A172 (cell line): ENCODE measurements around the genes ATP5PB, ADORA3 and MAGI3.

DNA sequence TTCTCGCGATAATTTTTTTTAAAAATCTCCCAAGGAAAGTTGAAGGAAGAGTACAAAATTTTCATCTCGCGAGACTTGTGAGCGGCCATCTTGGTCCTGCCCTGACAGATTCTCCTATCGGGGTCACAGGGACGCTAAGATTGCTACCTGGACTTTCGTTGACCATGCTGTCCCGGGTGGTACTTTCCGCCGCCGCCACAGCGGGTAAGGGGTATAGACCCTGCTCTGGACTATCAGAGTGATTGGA is at the start of gene ATP5PB:
TSS of gene ATP5PB (plus strand) at position 87 of the 247 bp plus-strand sequence.
- RAMPAGE, long total RNA: start-site peak on the plus strand centred at position 105 of the sequence, 70 bp wide, 3,397 and 3,526 reads in 2 replicates

DNA sequence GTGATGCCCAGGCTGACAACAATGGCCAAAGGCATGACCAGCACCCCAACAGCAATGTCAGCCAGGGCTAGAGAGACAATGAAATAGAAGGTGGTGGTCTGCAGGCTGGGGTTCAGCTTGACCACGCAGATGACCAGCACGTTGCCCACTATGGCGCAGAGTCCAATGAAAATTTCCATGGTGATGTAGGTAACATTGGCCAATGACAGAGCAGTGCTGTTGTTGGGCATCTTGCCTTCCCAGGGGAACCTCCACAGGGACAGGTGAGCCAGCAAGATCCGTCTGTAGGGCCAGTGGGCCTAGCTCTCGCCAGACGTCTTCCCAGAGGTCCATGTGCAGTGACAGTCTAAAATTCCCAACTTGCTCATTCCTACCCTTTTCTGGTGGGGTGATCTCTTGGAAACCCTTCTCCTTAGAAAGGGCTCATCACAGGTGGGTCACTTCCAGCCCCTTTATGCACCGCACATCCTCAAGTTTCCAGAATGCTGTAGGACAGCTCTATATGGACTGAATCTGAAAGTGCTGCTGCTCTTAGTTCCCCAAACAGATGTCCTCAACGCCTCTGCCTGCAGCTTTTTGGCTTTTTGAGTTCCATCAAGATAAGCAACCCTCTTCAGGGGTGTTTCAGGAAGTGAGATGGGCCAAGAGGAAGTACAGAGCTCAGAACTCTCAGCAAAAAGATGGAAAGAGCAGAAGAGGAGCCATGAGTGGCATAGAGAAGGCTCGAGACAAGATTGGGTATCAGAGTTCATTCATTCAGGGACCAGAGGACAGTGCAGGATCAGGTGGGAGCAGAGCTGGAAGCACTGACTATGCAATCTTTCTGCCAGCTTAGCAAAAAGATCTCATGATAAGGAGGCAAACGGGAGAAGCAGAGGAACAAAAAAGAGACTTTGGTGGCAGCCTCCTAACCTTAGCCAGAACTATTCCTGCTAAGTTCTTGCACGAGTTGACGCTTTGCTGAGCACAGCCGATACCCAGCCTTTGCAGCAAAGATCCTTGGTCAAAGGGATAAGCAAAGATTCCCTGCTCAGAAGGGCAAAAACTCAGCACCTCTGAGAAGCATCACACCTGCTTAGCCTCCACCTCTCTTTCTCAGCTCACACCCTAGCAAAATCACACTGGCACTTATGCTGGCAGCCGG is at the start of gene ADORA3:
TSS of gene ADORA3 (minus strand) at position 509 of the 1,144 bp plus-strand sequence.
- RAMPAGE, long total RNA: no peak

- RAMPAGE, long total RNA: no peak
Measured at GRCh38 chr1:111508244-111508599, 4.8 kb upstream of the ADORA3 start.

GRCh38 chr1:111514995-111516081 is 11.9 kb upstream of the ADORA3 start:
- RAMPAGE, long total RNA: no peak

GRCh38 chr1:111541459-111542689 is 38.4 kb upstream of the ADORA3 start:
- RAMPAGE, long total RNA: no peak

- RAMPAGE, long total RNA: no peak
Measured at GRCh38 chr1:111576538-111576918, 43.1 kb upstream of the RAP1A start.

DNA sequence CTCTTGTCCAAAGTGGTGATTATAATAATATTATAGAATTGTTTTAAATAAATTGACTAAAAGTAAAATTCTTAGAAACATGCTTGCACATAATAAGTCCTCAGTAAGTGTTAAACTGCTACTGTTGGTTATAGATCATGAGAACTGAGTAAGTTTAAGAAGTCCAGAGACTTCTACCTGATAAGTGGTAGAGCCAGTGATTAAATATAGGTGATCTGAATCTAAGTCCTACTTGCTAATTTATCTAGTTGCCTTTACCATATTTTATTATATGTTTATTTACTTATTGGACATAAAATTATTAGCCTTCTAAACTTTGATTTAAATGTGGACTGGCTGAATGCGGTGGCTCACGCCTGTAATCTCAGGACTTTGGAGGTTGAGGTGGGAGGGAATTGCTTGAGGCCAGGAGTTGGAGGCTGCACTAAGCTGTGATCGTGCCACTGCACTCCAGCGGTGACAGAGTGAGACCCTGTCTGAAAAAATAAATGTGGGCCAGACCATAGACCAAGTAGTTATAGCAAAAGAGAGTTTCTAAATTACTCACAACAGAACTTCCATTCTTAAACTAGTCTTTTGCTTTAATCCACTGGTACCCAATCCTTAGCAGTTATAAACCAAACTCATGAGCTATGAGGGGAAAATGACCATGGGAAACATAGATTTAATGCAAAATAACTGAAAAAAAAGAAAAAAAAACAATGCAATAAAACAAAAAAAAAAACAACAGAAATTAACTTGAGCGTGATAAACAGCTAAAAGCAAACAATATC is 35.2 kb downstream of the RAP1A start:
- RAMPAGE, long total RNA: no peak

DNA sequence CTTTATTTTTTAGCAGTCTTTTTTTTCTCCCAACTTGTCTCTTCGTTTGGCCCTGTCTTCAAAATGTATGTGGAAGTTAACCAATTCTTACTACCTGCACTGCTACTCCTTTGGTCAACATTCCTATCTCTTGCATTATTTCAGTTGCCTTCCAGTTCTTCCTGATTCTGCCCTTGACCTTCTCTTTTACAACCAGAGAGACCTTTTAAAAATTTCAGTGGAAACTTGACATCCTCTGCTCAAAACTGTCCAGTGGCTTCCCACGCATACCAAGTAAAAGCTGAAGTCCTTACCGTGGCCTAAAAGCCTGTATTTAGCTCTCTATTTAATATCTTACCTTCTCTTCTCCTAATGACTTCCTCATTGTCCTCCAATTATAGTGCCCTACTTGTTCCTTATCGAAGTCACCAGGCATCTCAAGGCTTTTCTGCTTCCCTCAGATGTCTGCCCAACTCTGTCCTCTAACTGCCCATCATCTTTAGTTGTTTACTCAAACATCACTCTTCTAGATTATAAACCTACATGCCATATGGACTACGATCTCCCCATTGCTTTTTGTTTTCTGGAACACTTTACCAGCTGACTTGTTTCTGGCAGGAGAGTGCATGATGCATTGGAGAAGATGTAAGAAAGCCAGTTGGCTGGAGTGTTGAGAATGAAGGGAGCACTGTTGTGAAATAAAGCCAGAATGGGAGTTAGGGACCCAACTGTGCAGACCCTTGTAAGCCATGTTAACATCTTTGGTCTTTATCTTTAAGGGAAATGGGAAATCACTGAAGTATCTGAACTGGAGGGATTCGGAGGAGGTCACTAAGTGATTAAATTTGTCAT is 41.1 kb downstream of the RAP1A start:
- RAMPAGE, long total RNA: no peak

DNA sequence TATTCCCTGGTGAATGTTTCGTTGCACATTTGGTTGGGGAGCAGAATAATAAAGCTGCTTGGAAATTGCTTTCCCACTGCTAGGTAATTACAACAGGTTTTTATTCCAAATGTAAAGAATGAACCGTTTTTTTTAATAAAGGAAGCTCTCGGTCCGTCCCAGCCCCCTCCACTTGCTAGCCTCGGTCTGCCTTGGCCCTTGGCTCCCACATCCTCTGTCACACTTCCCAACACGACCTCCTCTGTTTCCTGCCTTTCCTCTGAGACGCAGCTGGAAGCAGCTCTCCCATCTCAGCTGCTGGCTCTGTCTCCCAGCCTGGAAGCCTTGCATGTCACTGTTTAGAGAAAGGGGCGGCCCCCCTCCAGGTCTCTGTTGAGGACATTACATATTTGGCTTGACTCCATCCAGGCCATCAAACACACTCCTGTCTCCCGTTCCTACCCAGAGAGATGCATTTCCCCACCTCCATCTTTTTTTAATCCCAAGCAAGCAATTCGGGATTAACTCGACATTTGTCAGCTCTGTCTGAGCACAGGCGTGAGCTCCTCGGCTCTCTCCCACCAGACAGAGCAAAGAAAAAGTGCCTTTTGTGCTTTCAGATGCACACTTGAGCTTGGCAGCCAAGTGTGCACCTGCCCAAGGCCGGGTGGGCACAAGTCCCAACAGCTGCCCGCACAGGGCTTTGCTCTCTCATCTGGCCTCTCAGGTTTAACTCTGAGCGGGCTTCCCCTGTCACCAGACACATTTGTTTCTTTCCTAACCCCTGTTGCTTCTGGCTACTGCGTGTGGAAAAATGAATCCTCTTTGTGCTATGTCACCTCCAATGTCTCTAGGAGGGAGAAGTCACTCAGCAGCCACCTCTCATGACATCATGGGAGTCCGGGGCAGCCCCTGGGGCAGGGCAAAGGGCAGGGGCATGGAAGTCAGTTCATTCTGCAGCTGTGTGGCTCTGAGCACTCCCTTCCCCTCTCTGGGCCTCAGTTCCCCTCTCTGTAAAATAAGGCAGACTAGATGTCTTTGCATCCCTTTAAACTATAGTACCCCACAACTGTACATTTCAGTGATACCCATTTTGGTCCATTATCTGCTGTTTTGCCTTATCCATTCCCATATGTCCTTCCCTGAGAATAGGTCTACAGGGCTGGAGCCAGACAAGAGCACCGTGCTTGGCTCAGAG is 108.3 kb downstream of the KCND3 start:
- RAMPAGE, long total RNA: no peak

GRCh38 chr1:111920121-111921137 is 69.0 kb downstream of the KCND3 start:
- RAMPAGE, long total RNA: no peak

DNA sequence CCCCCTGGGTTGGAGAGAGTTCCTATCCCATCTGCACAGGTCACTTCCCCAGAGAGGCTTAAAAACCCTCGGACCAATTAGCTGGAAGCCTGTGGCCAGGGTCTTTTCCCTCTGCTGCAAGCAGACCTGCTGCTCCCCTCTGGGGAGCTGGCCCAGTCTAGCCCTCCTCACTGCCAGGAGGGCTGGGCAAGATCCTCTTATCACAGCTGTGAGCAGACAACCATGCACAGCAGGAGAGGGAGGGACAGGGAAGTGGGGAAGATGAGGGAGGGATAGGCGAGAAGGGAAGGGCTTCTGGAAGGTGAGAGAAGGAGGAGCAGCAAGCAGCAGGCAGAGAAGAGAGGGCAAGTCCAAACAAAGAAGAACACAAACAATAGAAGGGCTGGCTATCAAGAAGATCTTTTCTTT is 40.9 kb downstream of the KCND3 start:
- RAMPAGE, long total RNA: no peak

GRCh38 chr1:112359650-112360949 is 35.9 kb upstream of the CTTNBP2NL start:
- RAMPAGE, long total RNA: no peak

- RAMPAGE, long total RNA: no peak
Measured at GRCh38 chr1:112388652-112389042, 7.4 kb upstream of the CTTNBP2NL start.

DNA sequence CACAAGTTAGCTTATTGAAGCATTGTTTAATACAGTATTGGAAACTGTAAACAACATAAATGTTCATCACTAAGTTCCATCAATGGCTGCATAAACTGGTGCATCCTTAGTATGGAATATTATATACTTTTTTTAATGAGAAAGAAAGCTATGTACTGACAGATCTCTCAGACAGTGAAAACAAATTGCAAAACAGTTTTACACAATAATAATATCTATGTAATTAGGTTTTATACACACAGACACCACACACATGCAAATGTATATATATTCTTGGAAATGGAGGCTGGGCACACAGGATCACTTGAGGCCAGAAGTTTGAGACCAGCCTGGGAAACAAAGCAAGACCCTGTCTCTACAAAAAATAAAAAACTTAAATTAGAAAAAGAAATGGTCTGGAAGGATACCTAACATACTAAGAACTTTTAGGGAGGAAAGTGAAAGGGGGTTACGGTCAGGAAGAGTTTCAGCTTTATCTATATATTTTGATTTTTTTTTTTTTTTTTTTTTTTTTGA is 35.6 kb downstream of the CTTNBP2NL start:
- RAMPAGE, long total RNA: no peak

- RAMPAGE, long total RNA: no peak
Measured at GRCh38 chr1:112465068-112465909, 43.5 kb upstream of the WNT2B start.

GRCh38 chr1:112520270-112520821 is 11.6 kb downstream of the WNT2B start:
- RAMPAGE, long total RNA: no peak

DNA sequence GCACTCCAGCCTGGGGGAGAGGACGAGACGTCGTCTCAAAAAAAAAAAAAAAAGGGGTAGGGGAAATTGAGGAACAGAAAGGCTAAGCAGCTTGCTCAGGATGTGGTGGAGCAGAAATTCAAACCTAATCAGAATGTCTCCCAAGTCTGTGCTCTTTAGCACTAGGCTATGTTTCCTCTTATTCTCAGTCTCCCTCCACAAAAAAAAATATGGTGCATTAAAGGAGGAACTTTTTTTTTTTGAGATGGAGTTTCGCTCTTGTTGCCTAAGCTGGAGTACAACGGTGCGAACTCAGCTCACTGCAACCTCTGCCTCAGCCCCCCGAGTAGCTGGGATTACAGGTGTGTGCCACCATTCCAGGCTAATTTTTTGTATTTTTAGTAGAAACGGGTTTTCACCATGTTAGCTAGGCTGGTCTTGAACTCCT is 114.1 kb downstream of the SLC16A1 start:
- RAMPAGE, long total RNA: no peak

DNA sequence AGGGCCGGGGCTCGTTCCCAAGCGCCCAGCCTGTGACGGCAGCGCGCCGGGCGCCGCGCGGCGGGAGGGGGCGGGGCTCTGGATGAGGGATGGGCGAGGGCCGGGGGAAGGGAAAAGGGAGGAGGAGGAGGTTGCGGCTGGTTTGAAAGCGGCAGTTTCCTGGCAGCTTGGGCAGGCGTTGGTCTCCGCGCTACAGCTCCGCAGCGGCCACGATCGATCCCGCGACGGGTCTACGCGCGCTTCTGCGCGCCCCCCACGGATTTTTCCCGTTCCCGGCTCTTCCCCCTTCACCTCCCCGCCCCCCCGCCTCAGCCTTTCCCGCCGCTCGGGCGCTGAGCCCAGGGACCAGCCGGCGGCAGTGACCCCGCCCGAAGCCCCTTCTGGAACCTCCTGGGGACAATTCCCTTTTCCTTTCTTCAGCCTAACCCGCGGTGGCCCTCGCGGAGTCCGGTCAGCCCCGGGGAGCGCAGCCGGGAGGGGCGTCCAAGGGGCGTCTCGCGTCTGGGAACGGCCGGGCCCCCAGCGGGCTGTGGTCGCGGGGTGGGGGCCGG is at the start of gene MAGI3:
TSS of gene MAGI3 (plus strand) at position 154 of the 551 bp plus-strand sequence.
- RAMPAGE, long total RNA: no peak

- RAMPAGE, long total RNA: no peak
Measured at GRCh38 chr1:113394089-113394679, 3.9 kb downstream of the MAGI3 start.

DNA sequence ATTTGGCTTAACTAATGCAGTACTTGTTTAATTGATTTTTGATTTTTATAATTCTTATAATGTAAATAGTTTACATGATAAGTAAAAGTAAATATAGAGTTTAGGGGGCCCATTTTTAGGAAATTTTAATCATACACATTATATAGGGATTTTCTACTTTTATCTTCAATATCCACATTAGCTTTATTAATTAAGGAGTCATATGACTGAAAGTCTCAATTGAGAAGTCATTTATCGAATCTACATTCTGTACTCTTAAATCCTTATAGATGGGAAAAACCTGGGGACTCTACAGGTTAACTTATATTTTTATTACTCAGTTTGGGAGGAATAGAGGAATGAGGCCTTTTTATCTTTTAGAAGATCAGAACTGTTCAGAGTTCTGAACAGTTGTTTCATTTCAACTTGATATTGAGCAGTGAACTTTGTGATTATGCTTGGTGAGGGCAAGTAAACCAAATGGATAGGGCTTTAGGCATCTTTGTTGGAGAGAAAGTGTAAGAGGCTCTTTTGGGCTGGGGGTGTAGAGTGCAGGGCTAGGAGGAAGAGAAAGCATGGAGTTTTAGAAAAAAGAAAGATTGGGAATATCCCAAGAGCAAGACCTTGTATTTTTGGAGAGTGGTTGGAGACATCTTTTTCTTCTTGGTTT is 28.8 kb downstream of the MAGI3 start:
- RAMPAGE, long total RNA: no peak